SK-N-DZ (cell line): ENCODE measurements around the gene RDH11.

DNA sequence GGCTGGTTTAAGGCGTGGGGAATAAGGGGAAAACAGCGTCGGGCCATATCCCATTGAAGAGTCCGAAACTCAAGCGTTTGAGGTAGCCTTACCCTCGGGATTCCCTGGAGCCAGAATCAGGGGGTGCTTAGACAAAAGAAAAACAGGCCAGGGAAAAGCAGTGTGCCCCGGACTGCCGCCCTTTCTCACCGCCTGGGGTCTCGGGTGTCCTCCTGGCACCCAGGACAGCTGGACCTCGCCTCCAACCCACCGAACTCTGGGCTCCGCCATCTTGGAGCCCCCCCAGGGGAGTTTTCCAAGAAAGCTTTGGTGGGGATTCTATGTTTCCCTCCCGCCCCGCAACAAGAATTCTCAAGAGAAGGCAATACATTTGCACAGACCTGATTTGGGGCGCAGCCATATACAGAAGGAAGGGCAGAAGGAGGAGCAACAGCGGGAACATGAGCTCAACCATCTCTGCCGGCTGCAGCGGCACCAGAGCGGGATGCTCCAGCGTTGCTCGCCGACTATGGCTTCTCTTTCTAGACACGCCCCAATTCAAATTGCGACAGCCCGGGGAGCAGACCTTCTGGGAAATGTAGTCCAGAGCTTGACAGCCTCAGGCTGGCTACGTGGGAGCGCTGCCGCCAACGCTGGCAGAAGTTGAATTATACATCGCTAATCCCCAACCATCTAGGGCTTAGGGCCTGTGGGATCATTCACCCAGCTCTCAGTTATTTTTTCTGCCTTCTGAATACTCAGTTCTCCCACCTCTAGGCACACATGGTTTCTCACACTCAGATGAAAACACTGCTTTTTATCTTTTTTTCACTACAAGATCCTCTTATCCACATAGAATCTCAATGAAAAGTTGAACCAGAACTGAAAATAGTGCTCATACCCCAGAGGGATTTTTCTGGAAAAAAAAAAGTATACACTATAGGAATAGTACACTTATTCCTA lies at the start of gene RDH11:
TSS of gene RDH11 (minus strand) at position 515 of the 942 bp plus-strand sequence.
RAMPAGE:
- cytosol, long total RNA = start-site peak on the minus strand centred at position 499 of the sequence, 36 bp wide, 877 and 222 reads in 2 replicates
- nucleus, long total RNA = start-site peak on the minus strand centred at position 507 of the sequence, 56 bp wide, 236 and 103 reads in 2 replicates

DNA sequence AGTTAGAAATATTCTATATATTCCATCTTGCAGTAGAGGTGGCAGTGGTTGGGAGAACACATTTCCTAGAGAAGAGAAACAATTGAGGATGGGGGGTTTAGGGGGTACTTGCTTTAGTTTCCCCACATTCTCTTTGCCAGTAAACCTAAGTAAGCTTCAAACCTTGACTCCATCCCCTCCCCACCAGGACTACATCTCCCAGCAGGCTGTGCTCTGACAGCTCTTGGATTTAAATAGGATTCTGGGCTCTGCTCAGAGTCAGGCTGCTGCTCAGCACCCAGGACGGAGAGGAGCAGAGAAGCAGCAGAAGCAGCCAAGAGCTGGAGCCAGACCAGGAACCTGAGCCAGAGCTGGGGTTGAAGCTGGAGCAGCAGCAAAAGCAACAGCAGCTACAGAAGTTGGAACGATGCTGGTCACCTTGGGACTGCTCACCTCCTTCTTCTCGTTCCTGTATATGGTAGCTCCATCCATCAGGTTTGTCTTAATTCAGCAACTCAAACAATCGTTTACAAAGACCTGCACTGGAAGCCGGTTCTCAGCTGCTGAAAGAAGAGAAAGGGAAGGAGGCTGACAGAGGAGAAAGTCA lies 20.6 kb downstream of the RDH12 start:
RAMPAGE:
- cytosol, long total RNA = no peak
- nucleus, long total RNA = no peak

DNA sequence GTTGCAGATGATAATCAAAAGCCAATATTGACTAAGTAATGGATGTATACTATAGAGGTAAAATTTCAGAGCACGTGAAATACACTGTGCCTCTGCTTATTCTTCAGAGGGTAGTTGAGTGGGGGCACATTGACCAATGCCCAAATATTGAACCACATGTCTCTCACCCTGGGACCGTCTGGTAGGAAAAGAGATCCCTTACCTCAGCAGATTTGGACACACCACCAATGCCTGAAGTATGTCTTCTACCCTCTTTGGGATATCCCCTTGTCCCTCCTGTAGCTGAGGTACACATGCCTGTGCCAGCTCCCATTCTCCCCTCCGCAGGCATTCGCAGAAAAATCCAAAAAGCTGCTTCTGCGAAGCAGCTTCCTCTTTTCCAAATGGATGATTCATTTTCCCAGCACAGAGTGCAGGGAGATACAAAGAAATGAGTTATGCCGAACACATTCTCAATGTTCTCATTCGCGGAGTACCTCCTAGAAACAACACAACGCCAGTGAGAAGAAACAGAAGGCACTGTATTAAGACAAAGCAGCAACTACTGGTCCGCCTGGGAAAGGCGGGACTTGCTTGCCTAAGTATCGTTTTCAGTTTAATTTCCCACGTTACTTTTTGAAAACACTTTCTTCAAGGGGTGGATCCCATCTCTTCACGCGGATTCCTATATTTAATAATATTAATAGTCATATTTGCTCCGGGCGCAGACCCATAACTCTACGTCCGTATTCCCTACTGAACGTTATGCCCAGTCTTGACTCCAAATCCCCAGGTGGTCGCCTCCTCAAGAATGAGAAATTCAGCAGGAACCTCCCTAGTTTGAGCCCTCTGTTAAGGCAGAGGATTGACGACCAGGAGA lies 593 bp downstream of the ZFYVE26 start:
RAMPAGE:
- cytosol, long total RNA = no peak
- nucleus, long total RNA = no peak

DNA sequence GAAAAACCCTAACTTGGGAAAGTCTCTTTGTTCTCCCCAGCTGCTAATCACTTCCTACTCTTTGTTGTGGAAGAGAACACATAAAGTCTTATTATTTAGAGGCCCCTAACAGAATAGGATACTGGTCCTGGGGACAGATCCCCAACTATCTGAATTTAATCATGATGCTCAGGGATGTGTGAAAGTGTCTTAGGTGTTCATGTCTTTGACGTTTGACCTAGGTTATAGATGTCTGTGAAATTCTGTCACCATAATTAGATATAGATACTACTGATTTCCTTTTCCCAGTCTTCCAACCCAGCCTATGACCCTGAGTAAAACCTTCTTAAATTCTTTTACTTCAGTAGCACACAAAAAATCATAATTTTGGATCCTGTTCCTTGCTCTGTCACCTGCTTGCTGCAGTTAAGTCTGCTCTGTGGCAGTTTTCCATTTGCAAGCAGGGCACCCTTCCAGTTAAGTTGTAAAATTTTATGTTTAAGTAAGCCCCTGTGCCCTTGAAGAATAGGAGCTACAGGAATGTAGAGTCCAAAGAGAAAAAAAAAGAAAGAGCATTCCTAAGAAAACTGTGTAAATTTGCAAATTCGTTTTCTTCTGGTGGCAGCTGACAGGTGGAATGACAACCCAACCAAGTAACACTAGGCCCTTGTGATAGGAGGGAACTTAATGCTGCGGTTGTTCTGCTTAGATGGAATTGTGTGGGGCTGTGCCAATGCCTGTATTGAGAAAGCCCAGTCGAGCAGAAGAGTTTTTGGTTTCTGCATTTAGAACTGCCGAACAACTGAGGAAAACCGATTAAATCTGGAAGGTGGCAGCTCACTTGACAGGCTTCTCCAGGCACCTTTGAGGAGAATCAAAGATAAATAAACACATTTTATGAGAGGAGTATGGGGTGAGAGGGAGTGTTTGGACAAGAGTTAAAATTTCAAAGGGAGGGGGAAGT lies 279.8 kb downstream of the RAD51B start:
RAMPAGE:
- cytosol, long total RNA = no peak
- nucleus, long total RNA = no peak

RAMPAGE:
- cytosol, long total RNA = no peak
- nucleus, long total RNA = no peak
These were observed 327.2 kb downstream of the RAD51B start for GRCh38 chr14:68146739-68147300.

GRCh38 chr14:68308875-68309492 lies 483.9 kb downstream of the ZFP36L1 start:
RAMPAGE:
- cytosol, long total RNA = no peak
- nucleus, long total RNA = no peak

DNA sequence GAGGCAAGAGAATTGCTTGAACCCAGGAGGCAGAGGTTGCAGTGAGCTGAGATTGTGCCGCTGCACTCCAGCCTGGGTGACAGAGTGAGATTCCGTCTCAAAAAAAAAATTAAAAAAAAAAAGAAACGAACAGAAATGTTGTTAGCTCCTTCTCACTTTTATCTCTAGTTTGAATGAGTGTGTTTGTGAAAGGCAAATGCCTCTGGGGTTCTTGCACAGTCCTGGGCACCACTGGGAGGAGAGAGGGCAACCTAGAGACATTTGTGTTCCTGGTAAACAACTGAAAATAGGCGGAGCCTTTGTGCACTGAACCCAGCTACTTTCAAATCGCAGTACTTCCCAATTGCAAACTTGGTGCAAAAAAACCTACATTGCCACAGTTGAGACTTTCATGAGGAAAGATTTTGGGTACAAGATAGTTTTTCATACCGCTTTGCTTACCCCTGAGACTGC lies 430.1 kb downstream of the ZFP36L1 start:
RAMPAGE:
- cytosol, long total RNA = no peak
- nucleus, long total RNA = no peak

DNA sequence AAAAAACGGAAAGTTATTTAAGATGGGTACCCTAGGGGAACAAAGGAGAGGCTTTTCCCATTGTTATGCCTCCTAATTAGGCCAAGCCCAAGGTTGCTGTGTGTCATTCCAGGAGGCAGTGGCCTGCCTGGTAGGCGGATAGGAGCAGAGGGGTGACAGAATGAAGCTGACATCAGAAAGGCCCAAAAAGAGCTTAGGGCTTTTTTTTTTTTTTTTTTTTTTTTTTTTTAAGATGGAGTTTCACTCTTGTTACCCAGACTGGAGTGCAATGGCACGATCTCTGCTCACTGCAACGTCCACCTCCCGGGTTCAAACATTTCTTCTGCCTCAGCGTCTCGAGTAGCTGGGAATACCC lies 342.9 kb downstream of the ZFP36L1 start:
RAMPAGE:
- cytosol, long total RNA = no peak
- nucleus, long total RNA = no peak

DNA sequence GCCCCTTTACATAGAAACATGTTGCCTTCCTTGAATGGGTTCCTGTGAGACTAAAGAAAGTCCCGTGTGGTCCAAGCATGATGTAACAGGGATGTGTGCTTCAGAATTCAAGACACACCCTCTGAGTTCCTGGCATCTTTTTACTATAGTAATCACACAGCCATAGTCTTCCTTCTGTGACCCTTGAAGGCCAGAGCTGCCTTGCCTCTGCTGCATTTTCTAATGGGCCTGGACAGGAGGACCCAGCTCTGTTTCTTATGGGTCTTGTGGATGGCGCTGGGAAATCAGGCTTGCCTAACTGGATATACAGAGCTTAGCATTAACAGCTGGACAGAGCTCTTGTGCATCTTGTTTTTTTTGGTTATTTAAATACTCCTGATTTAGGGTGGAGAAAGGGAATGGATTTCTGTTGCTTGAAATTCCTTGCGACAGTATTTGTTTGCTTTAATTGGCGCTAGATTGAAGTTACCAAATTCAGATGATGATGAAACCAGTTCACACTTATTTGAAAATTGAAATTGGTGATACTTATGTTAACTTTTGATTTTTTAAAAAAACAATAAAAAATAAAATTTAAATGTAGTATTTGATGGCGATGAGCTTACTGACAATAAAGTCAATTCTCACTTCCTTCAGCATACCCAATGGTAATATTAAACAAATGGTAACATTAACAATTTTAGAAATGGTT lies 340.9 kb downstream of the ZFP36L1 start:
RAMPAGE:
- cytosol, long total RNA = no peak
- nucleus, long total RNA = no peak

DNA sequence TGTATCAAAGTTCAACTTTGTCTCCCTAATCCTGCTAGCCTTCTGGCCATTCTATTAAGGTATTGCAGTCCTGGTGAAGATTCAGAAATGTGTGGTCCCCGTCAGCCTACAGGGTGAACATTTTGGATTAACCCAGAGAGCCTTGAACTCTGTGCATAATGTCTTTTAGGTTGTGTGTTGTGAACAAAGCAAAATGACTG lies 310.8 kb downstream of the ZFP36L1 start:
RAMPAGE:
- cytosol, long total RNA = no peak
- nucleus, long total RNA = no peak

DNA sequence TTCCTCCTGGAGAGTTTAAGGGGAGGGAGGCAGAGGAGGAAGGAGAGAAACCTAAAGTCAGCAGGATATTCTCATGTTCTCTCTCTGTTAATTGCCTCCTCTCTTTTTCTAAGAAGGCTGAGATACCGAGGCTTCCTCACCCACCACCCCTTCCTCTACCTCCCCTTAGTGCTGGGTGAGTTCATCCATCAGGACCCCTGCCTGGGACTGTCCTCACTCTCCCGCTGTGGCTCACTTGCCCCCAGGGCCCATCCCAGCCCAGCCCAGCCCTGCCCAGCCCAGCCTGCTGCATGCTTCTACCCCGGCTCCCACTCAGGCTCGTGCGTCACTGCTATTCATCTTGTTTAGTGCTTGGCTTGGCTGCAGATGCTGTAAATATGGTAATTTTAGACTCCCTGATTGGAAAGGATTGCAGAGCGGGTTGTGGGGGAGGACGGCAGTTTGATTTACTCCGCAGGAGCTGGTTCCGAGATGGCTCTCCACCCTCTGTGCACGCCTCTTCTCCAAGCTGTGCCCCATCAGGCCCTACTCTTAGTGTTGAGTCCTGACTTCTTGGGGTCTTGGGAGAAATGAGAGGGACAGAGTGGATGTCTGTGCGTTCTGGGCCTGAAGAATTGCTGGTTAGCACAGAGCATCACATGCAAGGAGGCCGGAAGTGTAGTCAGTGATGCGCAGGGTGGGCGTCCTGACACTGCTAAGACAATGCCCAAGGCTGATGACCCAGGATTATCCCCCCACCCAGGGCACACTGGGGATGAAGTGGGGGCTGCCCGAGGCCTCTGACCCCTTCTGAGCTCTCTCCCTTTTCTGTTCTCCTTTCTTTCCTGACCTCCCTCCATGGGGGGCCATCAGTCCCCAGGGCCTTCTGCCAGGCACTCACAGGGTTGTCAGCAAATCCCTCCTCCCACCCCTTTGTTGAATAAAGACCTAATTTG lies 244.6 kb downstream of the ZFP36L1 start:
RAMPAGE:
- cytosol, long total RNA = no peak
- nucleus, long total RNA = no peak

DNA sequence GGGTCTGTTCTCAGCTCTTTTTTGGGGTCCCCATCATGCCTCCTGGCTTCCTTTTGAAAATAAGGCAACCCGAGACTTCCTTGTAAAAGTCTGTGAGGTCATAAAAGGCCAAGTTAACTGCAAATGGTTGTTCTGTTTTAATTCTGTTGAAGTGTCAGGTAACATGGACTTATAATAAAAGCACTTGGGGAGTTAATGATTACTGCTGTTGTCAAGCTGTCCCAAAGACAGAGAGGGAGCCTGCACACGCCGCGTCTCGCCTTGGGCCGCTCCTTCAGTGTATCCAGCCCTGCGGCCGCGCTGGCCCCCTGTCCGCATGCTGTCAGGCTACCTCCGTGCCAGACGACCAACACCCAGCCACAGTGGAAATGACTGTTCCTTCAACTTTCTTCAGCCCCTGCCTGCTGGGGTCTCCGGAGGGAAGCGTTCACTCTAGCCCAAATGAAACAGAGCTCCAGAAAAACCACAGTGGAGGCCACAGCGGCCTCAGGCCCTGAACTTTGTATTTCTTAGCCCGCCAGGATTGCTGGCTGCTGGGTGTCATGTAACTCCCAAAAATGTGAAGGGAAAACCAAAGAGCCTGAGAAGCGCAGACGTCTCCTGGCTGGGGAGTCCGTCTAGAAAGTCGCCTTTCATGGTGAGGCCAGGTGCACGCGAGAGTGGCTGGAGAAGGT lies 189.2 kb downstream of the ZFP36L1 start:
RAMPAGE:
- cytosol, long total RNA = no peak
- nucleus, long total RNA = no peak

DNA sequence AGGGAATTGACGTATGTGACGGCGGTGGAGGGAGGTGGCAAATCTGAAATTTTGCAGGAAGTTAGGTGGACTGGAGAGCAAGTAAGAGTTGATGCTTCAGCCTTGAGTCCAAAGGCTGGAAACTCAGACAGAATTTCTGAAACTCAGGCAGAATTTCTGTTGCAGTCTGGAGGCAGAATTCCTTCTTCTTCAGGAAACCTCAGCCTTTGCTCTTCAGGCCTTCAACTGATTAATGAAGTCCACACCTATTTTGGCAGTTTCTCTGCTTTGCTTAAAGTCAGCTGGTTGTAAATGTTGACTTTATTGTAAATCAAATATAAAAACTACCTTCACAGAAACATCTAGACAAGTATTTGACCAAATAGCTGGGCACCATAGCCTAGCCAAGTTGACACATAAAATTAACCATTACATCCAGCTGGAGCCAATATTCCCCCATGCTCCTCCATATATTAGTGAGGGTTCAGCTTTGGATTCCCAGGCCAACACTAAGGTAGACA lies 125.7 kb downstream of the ZFP36L1 start:
RAMPAGE:
- cytosol, long total RNA = no peak
- nucleus, long total RNA = no peak

DNA sequence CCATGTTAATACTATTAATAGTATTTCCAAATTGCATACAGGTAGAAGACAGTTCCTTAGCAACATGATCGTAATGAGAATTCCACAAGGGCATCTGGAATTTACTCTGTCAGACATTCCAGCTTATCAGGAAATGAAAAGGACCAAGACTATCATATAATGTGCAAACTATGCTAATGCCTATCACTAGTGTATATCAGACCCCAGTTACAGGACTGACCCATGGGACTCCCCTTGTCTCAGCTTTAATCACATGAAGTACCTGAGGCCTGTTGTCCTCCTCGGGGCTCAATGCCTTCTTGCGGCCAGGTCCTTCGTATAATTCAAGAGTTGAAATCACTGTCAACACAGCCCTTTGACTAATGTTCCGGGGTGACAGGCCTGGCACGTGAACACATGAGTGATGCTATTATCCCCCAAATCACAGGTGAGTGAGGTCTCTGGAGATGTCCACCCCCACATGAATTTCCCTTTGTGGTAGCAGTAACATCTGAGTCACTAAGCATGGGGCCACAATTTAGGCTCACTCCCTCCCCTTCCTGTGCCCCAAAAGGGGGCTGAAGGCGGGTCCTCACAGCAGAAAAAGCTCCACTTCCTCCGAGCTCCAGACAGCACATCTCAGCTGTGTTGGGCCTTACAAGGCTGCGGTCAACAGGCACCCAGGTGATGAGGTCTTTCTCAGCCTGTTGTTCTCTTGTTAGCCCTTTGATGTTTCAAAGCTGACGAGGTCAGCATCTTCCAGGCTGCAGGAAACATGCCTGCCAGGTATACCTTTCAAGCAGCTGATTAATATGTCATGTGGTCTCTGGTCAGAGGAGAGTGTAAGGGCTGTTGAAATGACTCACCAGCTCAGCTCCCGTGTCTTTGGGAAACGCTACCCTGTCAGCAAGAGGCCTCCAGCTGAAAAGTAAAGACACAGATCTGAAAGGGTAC lies 107.5 kb downstream of the ZFP36L1 start:
RAMPAGE:
- cytosol, long total RNA = no peak
- nucleus, long total RNA = no peak

DNA sequence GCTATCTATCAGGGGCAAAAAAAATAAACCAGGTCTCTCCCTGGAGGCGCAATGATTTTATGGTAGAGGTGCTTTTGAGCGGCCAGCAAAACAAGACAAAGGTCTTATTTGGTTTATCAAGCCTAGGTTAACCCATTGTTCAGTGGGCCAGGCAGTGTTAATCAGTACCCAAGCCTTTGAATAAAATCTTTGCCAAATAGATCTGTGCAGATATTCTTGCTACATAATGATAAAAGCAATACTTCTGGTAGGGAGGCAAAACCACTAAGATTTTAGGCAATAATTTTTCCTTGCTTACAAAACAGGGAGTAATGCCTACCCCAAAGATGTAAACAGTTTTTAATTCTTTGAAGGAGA lies 69.6 kb downstream of the ZFP36L1 start:
RAMPAGE:
- cytosol, long total RNA = no peak
- nucleus, long total RNA = no peak

DNA sequence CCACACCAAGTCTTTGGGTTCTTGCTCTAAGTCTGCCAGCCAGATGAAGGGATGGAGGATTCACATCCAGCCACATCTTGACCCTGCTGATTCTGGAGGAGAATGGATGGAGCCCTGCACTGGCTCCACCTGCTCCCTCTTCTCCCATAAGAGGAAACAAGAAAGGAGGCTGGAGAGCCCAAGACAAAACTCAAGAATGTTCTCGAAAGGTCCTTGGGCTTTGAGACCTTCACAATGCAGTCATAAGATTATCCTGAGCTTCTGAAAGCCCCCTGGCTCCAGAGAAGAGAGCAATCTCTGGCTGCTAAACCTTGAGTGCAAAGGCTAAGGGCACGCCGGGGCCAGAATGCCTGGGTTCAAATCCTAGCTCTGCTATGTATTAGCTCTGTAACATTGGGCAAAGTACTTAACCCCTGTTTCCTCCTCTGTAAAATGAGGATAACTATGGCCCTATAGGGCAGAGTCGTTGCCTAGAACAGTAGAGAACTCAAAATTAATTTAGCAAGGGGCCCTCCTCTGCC lies 20.9 kb upstream of the ZFP36L1 start:
RAMPAGE:
- cytosol, long total RNA = no peak
- nucleus, long total RNA = no peak

RAMPAGE:
- cytosol, long total RNA = no peak
- nucleus, long total RNA = no peak
These were observed 21.8 kb upstream of the ZFP36L1 start for GRCh38 chr14:68814336-68815395.

DNA sequence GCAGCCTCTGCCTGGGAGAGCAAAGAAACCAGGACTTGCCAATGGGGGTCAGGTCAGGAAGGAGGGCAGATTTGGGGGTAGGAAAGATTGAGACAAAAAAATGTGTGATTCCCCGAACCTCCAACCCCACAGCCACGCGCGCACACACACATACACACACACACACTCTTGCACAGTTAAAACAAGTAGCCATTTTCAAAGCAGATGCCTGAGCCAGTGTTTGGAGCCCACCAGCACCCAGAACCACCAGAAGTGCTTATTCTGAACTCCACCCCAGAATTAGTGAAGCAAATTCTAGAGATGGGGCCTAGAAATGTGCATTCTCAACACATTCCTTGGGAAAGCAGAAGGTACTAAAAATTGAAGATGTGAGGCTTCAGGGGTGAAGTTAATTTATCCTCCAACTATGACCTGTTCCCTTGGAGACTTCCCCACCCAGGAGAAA lies 87.5 kb upstream of the ZFP36L1 start:
RAMPAGE:
- cytosol, long total RNA = no peak
- nucleus, long total RNA = no peak

DNA sequence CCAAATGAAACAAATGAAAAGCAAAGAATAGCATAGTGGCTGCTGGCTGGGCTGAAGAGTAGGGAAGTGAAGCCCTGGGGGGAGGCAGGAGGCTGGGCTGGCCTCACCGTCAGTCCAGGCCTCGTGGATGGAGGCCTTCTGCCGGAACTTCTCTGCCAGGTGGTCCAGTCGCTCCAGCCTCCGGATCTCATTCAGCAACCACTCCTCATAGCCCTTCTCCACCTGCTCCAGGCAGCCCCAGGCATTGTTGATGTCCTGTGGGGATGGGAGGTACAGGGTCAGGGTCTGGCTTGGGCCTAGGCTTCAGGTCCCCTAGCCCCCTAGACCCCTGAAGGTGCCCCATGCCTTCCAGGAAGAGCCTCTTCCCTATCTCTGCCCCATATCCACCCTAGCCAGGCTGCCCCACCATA lies 89.1 kb downstream of the ACTN1 start:
RAMPAGE:
- cytosol, long total RNA = no peak
- nucleus, long total RNA = no peak

DNA sequence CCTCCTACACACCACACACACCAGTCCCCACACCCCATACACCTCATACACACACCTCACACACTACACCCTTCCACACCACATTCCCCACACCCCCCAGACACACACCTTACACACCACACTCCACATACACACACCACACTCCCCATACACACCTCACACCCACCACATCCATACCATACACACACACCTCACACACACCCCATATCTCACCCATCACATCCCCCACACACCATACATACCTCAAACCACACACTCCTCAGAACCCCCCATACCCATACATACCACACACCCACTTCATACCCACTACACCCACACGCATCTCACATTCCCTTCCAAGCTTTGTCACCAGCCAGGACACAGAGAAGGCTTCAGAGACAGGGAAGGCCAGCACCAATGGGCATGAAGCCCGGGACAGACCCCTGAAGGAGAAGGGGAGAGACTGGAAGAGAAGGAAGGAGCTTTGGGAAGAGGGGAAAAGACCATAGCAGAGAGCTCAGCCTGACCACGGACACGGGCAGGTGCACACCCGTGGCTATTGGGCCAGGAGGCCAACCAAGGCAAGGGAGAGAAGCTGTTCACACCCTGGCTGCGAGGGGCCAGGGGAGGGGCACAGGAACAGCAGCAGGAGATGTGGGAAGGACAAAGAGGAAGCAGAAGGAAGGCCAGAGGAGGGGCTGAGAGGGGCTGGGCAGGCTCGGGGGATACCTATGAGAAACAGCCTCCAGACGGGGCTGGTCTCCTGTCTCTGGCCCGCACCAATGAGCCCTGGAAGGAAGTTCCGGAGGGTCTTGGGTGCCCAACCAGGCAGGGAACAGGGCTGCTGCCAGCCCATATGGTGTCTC lies 79.5 kb downstream of the ACTN1 start:
RAMPAGE:
- cytosol, long total RNA = no peak
- nucleus, long total RNA = no peak